ENCODE measurements around a stretch of chr11.

GRCh38 chr11:12839348-12839932 is 165.2 kb downstream of the TEAD1 start:
- PRO-cap = no peak
- RAMPAGE, long total RNA, 3 experiments = no peak in any of the 3 experiments

DNA sequence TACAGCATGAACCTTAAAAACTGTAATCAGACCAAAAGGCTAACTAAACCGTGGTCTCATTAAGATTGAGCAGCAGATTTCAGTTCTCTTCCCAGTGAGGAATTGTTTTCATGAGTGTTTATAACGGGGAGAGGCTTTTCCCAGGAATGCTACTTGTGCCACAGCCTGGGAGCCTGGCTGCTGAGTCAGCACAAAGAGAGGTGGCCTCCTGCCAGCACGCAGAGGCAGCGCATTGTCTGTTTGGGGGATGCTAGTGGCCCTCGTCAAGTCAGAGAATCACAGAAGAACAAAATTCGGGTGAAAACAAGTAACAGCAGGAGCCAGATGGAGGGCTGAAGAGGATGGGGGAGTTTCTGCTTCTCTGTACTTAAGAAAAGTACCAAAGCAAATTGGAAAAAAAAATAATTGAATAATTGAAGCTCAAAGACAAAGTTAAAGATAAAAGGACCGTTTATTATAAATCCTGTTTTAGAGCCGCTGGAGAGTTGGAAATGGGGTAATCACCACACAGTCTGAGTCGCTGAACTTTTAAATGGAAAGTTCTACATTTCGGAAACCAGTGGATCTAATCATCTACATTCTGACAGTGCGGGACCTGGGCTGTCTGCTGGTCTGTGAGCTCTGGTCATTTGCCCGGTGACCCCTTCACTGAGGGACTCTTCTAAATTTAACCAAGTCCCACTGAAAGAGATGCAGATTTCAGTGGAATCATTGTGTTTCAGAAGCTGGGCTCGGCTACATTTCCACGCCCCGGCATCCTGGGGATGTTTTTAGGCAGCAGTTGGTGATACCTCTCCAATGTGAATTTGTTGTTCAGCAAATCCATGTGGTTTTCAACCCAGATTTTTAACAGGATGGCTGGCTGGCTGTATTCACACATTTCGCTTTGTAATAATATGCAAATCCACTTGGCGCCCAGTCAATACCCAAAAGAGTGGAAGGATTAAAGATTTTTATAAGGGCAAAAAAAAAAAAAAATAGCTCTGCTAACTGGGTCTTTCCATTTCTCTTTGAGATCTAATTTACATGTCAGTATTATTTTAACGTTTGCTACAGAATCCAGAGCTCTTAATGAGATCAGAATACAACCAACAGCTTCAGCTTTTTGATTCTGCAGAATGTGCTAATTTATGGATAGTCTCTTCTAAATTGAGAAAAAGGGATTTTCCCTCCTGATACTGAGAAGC is 145.6 kb upstream of the RASSF10 start:
- PRO-cap = no peak
- RAMPAGE, long total RNA, 3 experiments = no peak in any of the 3 experiments

DNA sequence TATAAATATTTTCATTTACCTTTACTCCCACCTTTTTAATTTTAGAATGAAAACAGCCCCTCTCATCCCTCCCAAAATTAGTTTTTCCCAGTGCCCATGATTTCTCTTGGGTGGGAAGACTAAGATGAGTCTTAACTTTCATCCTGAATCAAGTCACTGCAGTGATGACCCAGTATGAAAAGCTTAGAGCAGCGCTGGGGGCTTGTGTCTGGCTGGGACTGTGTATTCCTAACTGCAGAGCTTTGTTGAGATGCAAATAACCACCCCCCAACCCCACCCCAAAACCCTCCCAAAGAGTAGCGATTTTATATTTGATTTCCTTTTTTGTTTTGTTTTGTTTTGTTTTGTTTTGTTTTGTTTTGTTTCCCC is 144.8 kb upstream of the RASSF10 start:
- PRO-cap = no peak
- RAMPAGE, long total RNA, 3 experiments = no peak in any of the 3 experiments

GRCh38 chr11:13312973-13313599 is 35.5 kb downstream of the BMAL1 start:
- PRO-cap = no peak
- RAMPAGE, long total RNA, 3 experiments = no peak in any of the 3 experiments

DNA sequence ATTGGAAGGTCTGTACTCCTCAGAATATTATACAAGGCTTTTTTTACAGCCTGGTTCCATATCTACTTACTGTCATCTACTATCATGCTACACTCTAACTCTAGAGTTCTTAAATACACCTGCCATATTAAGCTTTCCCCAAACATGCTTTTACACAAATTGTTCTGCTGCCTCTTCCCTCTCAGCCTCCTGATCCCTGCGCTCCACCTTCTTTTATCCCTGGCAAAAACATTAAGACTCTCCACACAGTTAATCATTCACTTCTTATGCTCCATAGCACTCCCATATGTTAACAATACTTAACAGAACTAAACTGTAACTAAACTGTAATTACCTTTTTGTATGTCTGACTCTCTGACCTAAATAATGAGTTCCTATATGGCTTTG is 71.9 kb downstream of the BTBD10 start:
- PRO-cap = no peak
- RAMPAGE, long total RNA, 3 experiments = no peak in any of the 3 experiments

DNA sequence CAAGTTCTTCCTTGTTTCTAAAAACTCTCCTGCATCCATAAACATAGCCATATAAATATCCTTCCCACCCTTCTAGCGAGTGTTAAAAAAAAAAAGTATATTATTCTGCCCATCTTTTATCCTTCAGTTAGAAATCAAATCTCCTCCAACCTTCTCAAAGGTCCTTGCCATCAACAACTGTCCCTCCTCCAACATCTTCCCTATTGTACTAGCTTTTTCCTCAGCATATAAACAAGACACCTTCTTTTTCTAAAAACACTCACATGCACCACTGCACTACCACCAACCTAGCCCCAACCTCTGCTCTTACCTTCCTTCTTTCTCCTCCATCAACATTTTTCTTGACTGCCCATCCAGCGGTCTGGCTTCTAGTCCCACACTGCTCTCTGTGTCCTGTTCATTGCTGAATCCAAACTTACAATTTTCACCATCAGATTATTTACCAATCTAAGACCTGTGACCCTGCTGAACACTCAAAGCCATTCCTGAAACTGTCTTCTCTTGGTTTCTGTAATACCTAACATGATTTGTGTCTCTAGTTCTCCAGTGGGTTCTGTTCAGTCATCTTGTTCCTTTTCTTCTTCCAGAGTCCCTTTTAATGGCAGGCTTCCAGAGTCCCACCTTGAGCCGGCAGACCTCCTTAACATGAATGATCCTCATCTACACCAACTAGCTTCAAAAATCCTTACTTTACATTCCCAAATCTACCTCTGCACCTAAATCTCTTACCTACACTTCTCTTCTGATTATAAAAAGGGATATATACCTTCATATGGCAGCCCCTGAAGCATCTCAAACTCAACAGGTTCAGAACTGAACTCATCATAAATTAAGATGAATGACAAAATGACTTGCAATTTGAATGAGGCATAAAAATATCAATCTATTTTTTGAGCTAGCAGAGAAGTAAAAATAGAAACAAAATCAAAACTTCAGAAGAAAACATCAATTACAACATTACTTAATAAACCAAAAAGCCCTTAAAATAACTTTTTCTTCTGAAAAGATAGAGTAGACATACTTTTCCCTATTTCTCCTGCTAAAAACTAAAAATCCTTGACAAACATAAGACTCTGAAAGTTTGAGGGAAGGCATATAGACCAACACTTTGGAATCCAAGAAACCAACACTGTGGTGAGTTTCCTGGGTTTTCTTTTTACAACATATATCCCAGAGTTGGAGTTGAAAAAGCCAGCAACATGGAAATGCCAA is 24.0 kb downstream of the RRAS2 start:
- PRO-cap = no peak
- RAMPAGE, long total RNA, 3 experiments = start-site peak on the minus strand in 1 of 3 experiments, centred at position 610 of the sequence, 7 reads per replicate

DNA sequence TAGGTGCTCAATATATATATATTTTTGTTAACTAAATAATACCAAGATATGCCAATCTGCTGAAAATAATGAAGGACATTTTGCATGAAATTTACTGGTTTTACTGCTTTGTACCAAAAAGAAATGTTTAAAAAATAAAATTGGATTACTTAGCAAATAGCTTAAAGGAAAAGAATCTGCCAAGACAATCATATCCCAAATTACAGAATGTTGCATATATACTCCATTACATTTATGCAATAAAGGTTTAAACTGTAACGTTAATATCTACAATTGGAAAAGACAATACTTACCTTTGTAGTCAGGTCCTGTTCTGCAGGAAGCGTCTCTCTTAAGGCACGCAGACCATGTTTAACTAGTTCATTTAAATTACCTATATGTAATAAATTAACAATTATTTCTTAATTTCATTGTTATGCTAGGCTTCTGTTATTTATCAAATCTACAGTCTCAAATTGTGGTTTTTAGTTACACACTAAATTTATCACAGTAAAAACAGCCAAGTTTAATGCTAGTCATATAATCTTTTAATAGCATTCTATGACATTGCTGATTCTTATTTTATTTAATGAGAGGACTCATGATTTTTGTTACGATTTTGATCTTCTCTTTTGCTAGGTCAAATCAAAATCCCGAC is 9.5 kb downstream of the PSMA1 start:
- PRO-cap = no peak
- RAMPAGE, long total RNA, 3 experiments = no peak in any of the 3 experiments

DNA sequence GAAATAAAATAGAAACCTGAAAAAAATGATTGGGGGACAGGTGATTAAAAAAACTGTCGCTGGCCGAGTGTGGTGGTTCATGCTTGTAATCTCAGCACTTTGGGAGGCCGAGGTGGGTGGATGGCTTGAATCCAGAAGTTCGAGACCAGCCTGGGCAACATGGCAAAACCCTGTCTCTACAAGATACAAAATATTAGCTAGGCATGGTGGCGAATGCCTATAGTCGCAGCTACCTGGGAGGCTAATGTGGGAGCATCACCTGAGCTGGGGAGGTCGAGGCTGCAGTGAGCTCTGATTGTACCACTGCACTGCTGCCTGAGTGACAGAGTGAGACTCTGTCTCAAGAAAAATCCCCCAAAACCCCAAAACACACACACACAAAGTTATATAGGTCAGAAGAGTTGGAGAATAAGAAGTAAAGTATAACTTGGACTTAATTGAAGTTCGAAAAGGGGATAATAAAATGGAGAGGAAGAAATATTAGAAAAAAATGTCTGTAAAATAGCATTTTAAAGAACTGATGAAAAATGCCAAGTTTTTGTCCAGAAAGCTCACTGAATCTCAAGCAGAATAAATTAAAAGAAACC is 10.1 kb downstream of the PDE3B start:
- PRO-cap = no peak
- RAMPAGE, long total RNA, 3 experiments = no peak in any of the 3 experiments

DNA sequence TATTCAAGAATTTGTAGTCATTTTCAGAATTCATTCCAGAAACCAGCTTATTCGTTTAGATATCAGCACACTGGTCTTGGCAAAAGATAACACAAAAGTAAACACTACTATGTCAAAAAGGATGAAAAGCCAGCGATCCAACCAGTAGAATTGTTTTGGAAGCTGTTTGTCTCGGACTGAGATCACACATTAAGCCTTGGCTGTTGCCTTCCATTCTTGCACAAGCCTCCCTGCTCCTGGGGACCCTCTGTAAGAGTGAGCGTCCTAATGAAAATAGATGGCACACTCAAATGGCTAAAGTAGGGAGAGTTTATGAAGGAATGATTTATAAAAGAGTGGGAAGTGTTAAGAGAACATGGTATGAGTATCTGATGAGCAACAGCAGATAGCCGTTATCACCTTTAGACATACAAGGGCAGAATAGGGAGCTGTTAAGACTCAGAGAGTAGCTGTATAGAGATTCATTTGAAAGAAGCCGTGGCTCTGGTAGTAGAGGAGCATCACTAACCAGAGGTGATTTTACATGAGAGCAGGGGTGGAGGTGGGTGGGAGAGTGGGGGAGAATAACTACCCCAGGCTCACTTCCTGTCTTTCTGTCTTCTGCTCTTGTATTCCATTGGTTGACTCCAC is 25.2 kb downstream of the PDE3B start:
- PRO-cap = no peak
- RAMPAGE, long total RNA, 3 experiments = no peak in any of the 3 experiments

DNA sequence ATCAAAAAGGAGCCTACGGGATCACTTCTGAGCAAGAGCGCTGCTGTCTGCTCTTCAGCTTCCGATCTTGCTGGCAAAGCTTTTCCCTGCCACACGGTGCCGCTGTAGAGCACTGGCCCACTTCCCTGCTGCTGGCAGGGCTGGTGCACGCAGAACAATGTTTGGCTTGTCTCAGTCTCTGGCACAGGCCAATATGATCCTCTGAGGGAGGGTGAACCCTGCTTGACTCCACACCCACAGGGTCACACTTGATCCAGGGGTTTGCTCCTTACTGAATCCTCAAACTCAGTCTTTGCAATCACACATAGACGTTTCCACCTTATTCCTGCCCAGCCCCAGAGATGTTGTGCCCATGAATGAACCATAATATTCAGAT is 536.6 kb downstream of the SOX6 start:
- PRO-cap = no peak
- RAMPAGE, long total RNA, 3 experiments = no peak in any of the 3 experiments

- PRO-cap = no peak
- RAMPAGE, long total RNA, 3 experiments = no peak in any of the 3 experiments
These were observed 65.8 kb downstream of the C11orf58 start for GRCh38 chr11:16803938-16804873.

- PRO-cap = no peak
- RAMPAGE, long total RNA, 3 experiments = no peak in any of the 3 experiments
These were observed 103.0 kb downstream of the C11orf58 start for GRCh38 chr11:16841420-16841943.

- PRO-cap = no peak
- RAMPAGE, long total RNA, 3 experiments = no peak in any of the 3 experiments
These were observed 47.0 kb downstream of the PLEKHA7 start for GRCh38 chr11:16967262-16967658.

GRCh38 chr11:16982327-16982935 is 31.8 kb downstream of the PLEKHA7 start:
- PRO-cap = no peak
- RAMPAGE, long total RNA, 3 experiments = no peak in any of the 3 experiments

GRCh38 chr11:16986976-16988132 is 26.9 kb downstream of the PLEKHA7 start:
- PRO-cap = no peak
- RAMPAGE, long total RNA, 3 experiments = no peak in any of the 3 experiments

GRCh38 chr11:16997037-16998184 is 16.8 kb downstream of the PLEKHA7 start:
- PRO-cap = no peak
- RAMPAGE, long total RNA, 3 experiments = no peak in any of the 3 experiments

- PRO-cap = no peak
- RAMPAGE, long total RNA, 3 experiments = no peak in any of the 3 experiments
These were observed 1.5 kb upstream of the PLEKHA7 start for GRCh38 chr11:17015698-17016108.

GRCh38 chr11:17073474-17074547 is 3.7 kb downstream of the RPS13 start:
- PRO-cap = no peak
- RAMPAGE, long total RNA, 3 experiments = no peak in any of the 3 experiments

GRCh38 chr11:17209013-17209603 is 1.3 kb upstream of the PIK3C2A start:
- PRO-cap = unidirectional peak, minus-strand start at chr11:17209175; bidirectional peak, plus-strand start at chr11:17209494, minus-strand start at chr11:17209239
- RAMPAGE, long total RNA, 3 experiments = no peak in any of the 3 experiments

DNA sequence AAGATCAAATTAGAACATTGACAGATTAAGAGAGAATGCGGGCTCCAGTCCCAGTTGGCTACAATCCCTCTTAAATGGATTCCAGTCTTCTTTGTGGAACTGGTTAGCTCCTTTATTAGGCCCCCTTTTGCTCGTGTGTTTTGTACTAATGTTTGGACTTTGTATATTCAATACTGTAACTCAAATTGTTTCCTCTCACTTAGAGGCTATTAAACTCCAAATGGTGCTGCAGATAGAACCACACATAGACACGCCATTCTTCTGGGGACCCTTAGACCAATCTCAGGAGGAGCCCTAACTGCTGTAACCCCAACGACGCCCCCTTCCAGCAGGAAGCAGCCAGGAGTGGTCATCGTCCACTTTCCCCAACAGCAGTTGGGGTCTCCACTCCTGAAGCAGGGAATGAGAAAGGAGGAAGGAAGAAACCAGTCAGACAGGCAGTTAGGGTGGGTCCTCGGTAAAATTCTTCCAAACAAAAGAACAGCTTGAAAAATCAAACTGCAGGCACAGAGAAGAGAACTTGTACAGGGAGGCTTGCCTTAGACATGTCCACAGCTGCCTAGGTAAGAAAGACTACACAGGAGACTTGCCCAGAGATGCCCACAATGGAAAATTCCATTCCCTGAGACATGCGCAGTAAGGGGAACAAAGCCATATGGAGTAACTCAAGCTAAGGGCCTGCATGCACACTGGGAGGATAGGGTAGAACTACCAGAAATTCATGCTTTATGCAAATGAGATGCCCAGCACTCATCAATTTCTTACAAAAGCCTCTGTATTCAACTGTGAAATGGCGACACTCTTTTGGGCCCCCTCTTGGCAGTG is 10.0 kb downstream of the KCNJ11 start:
- PRO-cap = no peak
- RAMPAGE, long total RNA, 3 experiments = no peak in any of the 3 experiments

All from gastrocnemius medialis (tissue), 3 donors.